Cerebral cortex (tissue), 2 donors: ENCODE data around the genes MORN5 and STRBP.

DNA sequence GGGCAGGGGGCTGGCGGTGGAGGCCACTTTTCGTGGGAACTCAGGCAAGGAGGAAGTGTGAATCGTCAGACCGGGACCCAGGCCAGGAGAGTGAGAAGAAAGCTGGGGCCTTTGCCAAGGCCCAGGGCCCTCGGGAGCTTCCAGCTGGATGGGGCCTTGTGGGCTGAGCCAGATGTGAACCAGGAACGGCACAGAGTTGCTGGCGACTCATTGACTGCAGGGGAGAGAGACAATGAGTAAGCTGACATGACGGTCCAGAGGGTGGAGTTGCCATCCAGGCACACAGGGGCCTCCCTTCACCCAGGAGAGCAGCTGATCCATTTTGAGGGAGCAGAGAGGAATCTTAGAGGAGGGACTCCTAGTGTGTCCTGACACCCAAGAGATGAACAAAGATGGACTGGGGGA lies 30.1 kb upstream of the GGTA1 start:
- PRO-cap, 2 experiments = no peak in any of the 2 experiments

- PRO-cap, 2 experiments = no peak in any of the 2 experiments
These were observed 11.3 kb downstream of the DAB2IP start for GRCh38 chr9:121662559-121663350.

- PRO-cap, 2 experiments = peak in 1 of 2 experiments; most common plus-strand start chr9:121692829 (in 1); most common minus-strand start chr9:121692710 (in 1)
These were observed 41.2 kb downstream of the DAB2IP start for GRCh38 chr9:121692514-121693126.

GRCh38 chr9:121702833-121703398 lies 51.5 kb downstream of the DAB2IP start:
- PRO-cap, 2 experiments = no peak in any of the 2 experiments

DNA sequence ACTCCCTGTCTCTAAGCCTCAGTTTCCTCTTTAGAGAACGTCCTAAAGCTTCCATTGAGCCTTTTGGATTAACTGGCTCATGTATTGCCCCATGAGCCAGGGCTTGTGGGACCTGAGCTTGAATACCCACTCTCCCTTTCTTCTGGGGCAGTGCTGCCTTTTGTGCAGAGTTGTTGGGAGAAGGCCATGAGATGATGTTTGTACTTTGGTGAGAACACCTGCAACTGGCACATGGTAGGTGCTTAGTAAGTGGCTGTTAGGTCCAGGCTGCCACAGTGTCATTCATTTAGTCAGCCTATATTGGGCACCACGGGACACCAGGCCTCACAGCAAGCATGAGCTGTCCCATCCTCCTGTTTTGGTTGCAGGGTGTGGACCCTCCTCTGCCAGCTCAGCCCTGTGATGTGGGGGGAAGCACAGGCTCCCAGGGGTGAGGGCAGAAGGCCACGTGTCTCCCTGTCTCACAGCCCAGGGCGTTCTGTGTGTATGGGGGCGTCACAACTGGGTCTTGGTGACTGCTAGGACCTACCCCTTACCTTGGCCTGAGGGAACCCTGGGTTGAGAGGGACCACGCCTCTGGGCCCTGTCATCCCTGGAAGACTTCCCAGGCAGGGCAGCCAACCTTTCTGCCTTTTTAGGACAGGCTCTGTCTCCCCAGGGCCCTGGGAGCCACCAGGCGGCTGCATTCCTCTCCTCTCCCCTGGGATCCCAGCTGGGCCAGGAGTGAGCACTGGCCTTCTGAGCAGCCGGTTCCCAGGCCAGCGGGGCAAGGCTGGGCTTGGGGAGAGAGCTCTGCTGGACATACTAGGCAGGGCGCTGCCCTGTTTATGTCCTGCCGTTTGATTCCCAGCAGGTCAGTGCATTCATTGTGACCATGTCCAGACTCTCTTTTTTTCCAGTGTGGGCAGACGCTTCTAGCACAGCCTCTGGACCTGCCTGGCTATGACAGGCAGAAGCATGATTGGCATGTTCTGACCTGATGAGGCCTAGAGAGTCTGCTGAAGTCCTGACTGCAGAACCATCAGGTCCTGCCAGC lies 97.3 kb downstream of the DAB2IP start:
- PRO-cap, 2 experiments = no peak in any of the 2 experiments

DNA sequence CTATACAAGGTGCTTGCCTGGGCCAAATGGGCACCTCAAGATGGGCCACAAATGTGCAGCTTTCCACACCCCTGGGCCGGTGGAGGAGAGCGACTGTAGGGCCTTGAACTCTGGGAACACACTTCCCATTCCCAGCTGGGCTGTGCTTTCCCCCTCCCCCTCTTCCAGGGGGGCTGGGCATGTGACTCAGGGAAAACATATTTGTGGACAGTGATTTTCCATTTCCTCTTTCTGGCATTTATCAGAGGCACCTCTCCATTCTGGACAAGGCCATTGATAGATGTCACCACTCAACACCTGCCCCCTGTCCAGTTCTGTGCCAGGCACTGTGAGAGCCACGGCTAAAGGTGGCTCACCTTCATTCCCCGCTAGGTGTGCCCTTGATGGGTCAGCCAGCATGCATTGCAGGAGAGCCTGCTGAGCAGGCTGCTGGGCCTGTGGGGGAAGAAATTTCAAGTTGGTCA lies 113.6 kb downstream of the DAB2IP start:
- PRO-cap, 2 experiments = peak in 1 of 2 experiments; most common minus-strand start position 120 of the sequence (in 1)

DNA sequence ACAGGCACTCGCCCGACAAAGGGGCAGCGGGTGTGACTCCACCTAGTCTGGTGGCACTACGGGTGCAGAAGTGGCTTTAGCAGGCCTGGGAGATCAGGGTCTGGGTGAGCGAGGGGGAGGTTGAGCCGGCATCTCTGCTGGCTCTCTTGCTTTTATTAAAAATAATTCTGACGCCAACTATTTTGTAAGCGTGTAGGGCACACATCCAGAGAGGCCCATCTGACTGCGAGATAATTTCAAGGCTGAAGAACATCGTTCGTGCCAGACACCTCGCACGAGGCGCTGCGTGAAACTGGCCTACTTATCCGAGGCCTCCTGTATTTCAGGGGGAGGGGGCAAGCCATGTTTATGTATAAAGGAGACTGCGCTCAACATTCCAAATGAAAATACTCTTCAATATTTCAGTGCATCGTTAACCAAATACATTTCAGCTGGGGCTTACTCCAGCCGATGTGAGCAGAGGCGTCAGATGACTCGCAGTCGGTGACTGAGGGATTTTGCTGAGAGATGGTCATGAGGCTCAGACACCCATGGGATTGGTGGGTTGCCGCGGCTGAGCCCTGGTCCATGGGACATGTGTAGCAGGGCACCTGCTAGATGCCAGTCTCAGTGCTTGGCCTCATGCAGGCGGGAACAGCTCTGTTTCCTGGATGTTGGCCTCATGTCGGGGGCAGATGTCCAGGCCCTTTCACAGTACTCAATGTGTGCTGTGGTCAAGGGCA lies 201.4 kb downstream of the DAB2IP start:
- PRO-cap, 2 experiments = no peak in any of the 2 experiments

GRCh38 chr9:121963450-121964259 lies 129.5 kb downstream of the TTLL11 start:
- PRO-cap, 2 experiments = no peak in any of the 2 experiments

DNA sequence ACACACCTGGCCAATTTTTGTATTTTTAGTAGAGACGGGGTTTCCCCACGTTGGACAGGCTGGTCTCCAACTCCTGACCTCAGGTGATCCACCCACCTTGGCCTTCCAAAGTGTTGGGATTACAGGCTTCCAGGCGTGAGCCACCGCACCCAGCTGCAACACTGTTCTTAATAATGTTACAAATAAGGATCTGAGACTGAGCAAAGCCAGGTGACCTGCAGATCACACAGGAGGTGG lies 91.9 kb downstream of the TTLL11 start:
- PRO-cap, 2 experiments = no peak in any of the 2 experiments

DNA sequence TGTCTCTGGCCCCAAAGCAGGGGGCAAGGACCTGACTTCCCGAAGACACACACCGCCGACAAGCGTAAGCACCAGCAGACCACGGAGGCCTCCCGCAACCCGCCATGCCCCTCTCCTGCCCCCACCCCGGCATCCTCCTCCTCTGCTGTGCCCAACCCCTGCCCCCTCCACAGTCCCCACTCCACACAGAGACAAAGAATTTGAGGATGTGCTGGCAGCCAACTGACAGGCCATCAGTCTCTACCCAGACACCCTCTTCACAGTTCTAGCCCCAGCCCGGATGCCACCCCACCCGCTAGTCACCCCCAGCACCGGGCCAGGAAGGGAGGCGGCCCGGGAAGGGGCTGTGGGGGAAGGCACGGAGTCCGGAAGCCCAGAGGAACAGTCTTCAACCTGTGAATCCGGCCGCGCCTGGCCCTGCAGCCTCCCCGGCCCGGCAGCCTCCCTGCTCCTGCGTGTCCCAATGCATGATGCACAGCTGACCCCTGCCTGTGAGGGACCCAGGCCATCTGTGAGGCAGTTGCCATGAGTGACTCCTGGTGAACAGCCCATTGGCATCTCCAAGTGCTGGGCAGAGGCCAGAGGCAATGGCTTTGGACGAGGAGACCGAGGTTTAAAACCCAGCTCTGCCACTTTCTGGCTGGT lies 31.2 kb downstream of the NDUFA8 start:
- PRO-cap, 2 experiments = no peak in any of the 2 experiments

DNA sequence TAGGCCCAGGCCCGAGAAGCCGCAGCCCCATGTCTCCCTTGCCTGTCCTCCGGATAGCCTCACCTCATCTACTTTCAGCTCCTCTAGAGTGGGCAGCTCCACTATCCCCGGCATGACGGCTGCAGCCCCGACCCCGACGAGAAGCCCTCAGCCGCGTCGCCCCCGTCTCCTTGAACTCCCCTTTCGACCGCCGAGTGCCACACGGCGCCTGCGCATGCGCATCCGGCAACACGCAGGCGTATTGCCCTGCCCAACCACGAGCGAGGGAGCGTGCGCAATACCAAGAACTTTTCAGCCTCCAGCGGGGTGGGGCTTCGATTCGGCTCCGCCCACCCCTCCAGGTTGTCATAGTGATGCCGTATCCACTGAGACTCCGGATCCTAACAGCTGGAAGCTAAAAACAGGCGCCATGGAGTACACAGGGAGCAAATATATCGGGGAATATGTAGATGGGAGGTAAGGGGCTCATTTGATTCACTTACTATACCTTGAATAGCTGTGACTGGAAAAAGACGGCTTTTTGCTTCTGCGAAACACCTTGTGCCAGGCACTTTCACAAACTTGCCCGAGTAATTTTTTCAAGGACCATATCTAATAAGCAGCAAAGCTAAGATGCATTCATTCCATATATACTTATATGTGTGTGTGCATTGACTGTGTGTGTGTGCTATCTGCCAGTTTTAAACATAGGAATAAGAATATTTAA lies at the start of gene MORN5:
MORN5 (plus strand) TSS at position 345 of the 706 bp plus-strand sequence.
- PRO-cap, 2 experiments = peak in 1 of 2 experiments; most common plus-strand start position 376 of the sequence (in 1); most common minus-strand start position 196 of the sequence (in 1)

DNA sequence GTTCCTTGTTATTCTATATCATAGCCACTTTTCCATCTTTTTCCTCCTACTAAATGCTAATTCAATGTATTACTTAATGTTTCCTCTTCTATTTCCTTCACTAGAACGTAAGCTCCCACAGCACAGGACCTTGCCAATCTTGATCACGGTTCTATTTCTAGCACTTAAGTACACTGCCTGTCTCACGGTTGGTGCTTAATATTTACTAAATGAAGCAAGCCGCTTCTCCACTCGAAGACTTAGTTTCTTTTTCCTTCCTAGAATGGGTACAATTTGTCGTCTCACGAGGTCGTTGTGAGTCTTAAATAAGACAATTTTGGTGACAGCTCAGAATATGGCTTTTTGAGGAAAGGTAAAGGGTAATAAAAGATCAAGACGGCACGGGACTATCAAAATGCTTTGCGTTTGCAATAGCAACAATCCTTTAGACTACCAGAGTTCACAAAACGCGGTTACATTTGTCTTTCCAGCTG lies 656 bp downstream of the RBM18 start:
- PRO-cap, 2 experiments = no peak in any of the 2 experiments

DNA sequence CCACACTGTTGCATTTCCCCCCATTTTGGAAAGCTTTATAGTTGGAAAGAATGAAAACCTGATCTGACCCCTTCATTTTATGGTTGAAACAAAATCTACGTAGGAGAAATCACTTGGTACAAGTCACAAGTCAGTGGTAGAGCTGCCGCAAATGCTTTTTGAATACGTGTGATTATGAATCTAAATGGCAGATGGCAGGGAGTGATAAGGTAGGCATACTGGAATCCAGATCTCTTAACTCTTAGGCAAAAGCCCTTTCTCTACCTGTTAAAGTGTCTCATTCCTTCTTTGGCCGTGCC lies 839 bp downstream of the MRRF start:
- PRO-cap, 2 experiments = no peak in any of the 2 experiments

GRCh38 chr9:122595892-122596237 lies 12.7 kb upstream of the OR1L8 start:
- PRO-cap, 2 experiments = no peak in any of the 2 experiments

- PRO-cap, 2 experiments = no peak in any of the 2 experiments
These were observed 19.0 kb upstream of the PDCL start for GRCh38 chr9:122847069-122848024.

DNA sequence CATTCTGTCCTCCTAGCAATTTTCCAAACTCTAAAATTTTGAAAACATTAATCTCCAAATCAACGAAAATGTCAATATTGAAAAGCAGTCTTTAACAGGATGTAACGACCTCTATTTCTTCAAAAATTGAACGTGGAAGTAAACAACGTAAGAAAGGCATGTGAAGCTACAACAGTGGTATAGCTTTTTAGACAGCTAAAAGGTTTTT lies 1.6 kb downstream of the RC3H2 start:
- PRO-cap, 2 experiments = no peak in any of the 2 experiments

GRCh38 chr9:123058694-123059221 lies 25.3 kb downstream of the GPR21 start:
- PRO-cap, 2 experiments = no peak in any of the 2 experiments

DNA sequence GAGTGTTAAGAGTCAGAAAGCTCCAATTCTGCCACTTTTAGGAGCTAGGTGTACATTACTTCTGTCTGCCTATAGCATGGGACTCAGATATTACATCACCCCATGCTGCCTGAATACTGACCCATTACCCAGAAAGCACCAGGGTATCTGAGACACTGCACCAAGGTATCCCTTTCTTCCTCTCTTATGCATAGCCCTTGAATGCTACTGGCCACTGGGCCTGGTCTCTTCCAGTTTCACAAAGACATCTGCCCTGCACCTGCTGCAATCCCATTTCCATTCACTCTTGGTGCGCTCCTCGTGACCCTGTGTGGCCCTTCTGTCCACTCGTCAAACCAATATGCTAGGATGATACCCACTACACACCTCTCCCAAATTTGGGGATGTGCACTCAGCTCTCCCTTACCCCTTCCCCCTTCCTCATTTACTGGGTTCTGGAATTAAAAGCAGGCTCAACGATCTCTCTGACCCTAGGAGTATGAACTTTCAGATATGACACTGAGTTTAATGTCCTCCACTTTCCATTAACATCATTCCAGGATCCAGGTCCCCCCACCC lies 2.4 kb downstream of the STRBP start:
- PRO-cap, 2 experiments = no peak in any of the 2 experiments

DNA sequence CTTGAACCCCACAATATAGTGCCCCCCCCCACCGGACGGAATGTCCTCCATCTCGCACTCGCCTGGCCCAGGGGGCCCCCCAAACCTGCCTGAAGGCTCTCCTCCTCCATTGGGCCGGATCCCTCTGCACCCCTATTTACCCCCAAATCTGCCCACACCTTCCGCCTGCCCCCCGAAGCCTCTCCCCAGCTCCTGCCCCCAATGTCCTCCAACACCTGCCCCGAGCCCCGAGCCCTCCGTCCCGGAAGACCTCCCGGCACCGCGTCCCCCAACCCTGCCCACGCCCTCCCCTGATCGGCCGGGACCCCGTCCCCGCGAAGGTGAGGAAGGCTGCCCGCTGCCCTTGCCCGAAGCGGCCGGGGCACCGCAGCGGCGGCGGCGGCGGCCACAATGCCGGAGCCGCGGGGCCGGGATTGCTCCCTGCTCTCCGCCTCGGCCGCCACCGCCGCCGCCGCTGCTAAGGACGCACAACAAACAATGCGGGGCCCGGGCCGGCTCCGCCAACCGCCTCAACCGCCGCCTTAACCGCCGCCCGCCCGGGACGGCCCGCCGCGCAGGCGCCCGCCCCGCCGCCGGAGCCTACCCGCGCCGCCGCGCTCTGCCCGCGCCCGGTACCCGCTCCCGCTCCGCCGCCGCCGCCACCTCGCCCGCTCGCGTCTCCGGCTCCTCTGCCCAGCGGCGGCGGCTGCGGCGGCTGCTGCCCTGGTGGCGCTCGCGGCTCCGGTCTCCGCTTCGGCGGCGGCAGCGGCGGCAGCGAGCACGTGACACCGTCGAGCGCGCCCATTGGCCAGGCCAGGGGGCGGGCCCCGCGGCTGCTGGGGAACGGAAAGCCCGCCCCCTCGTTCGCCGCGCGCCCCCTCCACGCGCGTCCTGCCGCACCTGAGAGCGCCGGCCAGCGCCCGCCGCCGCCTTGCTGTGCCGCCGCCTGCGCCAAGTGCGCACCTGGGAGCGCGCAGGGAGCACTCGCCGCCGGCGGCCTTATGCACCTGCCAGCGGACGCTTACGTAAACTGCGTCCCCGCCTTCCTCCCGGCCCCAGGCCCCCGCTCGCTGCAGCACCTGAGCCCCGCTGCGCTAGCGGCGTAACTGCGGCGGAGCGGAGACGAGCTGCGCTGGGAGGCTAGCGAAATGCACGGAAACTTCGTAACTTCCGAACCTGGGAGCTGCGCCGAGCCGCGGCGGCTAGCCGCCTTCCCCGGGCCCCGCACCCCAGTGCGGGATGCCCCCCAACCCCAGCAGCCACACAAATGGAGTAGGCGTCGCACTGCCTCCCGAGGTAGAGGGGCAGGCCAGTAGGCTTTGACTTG lies at the start of gene STRBP:
STRBP (minus strand) TSS at position 734 of the 1,306 bp plus-strand sequence.
- PRO-cap, 2 experiments = peak in 1 of 2 experiments; most common plus-strand start position 842 of the sequence (in 1); most common minus-strand start position 670 of the sequence (in 1)

- PRO-cap, 2 experiments = no peak in any of the 2 experiments
These were observed 12.1 kb downstream of the CRB2 start for GRCh38 chr9:123368045-123368510.